Non-pigmented ciliary epithelial cell (primary cell): ENCODE data around the genes RNF17 and MTMR6.

GRCh38 chr13:22462096-22462664, 718.6 kb upstream of the SGCG start:
- RRBS: no CpG with 5 or more reads among the region's 4 CpGs

GRCh38 chr13:22745154-22745437, 435.7 kb upstream of the SGCG start:
- RRBS: 89% methylated on average over 5 of the region's 10 CpGs

DNA sequence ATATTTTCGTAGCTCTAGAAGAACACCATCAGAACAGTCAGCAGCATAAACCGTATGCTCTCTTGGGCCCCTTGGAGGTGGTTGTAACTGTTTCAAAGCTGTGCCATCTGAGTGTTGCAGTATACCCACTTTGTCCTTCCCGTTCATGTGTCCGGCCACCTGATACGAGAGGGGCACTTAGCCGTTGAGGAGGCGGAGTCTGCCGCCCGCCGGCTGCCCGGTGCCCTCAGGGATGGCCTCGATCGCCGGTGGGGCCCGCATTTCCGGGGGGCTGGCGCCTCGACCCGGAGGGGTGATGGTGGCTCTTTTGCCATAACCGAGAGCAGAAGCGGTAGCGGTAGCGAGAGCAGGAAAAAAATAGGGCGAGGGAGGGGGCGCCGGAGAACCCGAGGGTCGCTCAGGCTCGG, 342.8 kb upstream of the SGCG start:
- RRBS: 8% methylated on average over 2 of the region's 29 CpGs

GRCh38 chr13:23159518-23160667, 20.9 kb upstream of the SGCG start:
- RRBS: 0% methylated on average over 15 of the region's 95 CpGs

DNA sequence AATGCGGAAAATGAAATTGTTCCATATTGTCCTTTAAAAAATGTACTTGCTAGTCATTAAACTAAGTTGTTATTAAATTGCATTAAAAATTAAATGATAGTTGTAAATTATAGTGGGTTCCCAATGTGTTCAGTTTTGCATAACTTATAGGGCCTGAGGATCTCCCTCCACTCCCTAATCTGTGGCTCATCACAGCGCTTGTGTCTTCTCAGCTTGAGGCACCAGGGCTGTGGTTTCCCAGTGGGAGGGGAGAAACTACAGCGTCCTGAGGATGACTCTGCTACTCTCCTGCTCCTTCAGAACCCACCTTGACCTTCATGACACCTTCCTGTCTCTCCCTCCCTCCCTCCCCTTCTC, 1.3 kb downstream of the SGCG start:
- RRBS: no CpG with 5 or more reads among the region's 3 CpGs

- RRBS: no CpG with 5 or more reads among the region's 10 CpGs
These were observed 111.8 kb downstream of the SACS start for GRCh38 chr13:23321381-23322438.

GRCh38 chr13:23703019-23703573, 132.9 kb downstream of the TNFRSF19 start:
- RRBS: no CpG with 5 or more reads among the region's 7 CpGs

- RRBS: no CpG with 5 or more reads among the region's 5 CpGs
These were observed 20.6 kb downstream of the MIPEP start for GRCh38 chr13:23868532-23868989.

DNA sequence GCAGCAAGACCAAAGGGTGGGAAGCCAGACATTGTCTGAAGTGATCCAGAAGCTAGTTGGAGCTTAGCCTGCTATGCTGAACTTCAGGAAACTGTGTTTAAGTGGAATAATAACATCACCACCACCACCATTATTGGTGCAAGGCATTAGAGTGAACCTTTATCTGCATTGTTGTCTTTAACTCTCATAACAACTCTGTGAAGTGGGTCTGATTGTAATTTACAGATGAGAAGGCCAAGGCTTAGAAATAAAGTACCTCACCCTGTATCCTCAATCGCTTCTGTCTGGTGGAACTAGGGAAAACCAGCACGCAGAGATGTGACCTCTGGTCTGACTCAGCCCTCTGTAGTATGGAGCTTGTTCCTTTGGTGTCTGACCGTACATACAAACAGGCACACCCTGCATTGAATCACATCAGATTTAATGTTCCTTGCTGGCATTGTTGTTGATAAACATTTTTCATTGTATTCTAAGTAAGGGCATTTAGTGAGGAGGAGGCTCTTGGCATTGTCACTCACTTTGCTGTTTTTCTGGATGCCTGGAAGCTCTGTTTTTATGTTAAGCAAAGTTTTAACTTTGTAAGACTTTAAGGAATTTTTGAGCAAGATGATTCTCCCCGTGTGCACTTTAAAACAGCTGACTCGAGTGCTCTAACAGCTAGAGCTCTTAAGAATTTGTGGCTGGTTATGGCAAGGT, 89.1 kb upstream of the SPATA13 start:
- RRBS: no CpG with 5 or more reads among the region's 5 CpGs

GRCh38 chr13:24215542-24216390, 55.2 kb downstream of the SPATA13 start:
- RRBS: no CpG with 5 or more reads among the region's 4 CpGs

DNA sequence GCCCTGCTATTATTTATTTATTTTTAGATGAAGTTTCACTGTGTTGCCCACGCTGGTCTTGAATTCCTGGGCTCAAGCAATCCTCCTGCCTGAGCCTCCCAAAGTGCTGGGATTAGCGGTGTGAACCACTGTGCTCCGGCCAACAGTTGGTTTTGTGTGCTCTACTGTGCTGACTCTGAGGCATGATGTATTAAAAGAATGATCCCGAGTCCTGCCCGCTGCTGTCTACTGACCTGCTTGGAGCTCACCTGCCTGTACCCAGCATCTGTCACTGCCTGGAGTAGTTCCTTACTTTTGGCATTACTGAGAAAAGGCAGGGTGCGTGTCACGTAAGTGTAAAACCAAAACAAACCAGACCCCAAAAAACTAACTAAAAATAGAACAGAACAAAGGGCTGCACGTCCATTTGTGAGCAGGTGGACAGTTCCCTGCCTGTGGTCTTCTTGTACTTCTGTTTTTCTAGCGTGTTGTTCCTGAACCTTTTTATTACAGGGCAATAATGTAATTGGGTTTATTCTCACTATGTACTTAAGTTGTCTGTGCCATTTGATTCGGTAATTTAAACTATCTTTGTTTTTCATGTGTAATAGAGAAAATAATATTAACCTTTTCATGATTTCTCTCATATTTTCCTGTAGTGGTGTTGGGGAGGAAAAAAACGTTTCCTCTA, 63.5 kb upstream of the C1QTNF9 start:
- RRBS: no CpG with 5 or more reads among the region's 11 CpGs

- RRBS: no CpG with 5 or more reads among the region's 3 CpGs
These were observed 21.0 kb upstream of the C1QTNF9 start for GRCh38 chr13:24288369-24288735.

DNA sequence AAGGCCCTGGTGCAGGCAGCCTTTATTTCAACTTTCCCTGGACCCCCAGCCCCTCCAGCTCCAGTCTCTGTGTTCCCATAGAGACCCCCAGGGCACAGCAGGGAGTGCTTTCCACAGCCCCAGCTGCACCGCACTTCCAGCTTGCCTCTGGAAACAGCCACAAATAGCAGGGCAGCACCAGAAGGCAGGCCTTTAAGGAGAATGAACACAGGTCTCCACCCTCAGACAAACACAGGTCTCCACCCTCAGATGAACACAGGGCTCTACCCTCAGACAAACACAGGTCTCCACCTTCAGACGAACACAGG, 51.6 kb downstream of the C1QTNF9 start:
- RRBS: no CpG with 5 or more reads among the region's 2 CpGs

GRCh38 chr13:24630715-24631349, 49.4 kb upstream of the ATP12A start:
- RRBS: no CpG with 5 or more reads among the region's 7 CpGs

GRCh38 chr13:24763949-24764317, at the start of gene RNF17:
Gene RNF17 (plus strand): TSS chr13:24764169.
- RRBS: 94% methylated on average over 5 of the region's 22 CpGs

GRCh38 chr13:24923257-24923744, 640 bp upstream of the CENPJ start:
- RRBS: no CpG with 5 or more reads among the region's 13 CpGs

DNA sequence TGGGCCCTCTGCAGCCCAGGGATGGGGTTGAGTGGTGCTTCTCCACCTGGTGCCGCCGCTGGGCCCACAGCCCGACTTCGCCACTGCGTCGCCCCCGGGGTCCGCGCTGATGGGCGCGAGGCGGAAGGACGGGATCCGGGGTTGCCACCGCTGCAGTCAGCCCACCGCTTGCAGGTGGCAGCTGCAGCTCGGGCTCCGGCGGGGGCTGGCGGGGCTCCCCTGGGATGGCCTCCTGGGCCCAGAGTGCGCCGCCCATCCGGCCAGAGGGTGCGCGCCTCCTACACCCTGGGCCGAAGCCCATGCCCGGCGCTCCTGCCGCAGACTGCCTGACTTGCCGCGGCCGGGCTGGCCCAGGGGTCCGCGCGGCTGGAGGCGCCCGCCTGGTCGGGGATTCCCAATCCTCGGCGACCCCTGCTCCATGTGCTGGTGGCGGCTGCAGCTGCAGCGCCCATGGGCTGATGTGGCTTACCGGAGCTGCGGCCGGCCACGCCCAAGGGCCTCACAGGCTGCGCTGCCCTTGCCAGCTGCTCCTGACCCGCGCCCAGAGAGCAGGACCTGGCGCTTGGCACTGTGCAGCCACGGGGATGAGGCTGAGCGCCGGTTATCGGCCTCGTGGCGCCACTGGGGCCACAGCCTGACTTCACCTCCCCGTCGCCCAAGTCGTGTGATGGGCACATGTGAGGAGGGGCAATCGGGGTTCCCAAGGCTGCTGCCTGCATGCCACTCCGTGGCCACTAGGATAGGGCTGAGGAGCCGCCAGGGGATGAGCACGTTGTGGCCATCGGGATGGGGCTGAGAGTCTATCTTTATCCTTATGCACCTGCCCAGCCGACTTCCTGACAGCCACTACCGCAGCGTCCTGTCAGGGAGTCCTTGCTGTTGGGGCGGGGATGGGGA, 77.4 kb upstream of the PABPC3 start:
- RRBS: 2% methylated on average over 5 of the region's 68 CpGs

DNA sequence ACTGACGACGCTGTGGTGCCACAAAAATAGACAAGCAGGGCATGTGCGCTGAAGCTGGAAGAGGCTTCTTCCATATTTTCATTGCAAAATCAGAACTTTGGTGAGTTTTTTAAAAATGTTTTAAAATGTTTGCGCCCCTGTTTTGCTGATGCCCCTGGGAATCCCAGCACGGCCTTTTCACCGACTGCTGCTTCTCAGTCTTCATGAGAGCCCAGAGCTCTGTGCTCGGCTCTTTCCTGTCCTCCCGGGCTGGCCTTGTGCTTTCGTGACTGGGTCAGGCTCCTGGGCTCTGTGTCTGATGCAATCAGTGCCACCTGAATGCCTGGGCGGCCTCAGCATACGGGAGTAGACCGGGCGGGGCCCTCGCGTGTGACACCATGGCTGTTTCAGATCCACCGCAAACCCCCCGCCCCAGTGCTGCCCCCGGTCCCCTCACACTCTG, 21.3 kb downstream of the PABPC3 start:
- RRBS: 16% methylated on average over 11 of the region's 18 CpGs

- RRBS: no CpG with 5 or more reads among the region's 1 CpG
These were observed 53.8 kb downstream of the MTMR6 start for GRCh38 chr13:25233543-25233906.

GRCh38 chr13:25287164-25287727, at the start of gene MTMR6:
Gene MTMR6 (minus strand): TSS chr13:25287488.
- RRBS: 3% methylated on average over 26 of the region's 53 CpGs